Epithelial cell of esophagus (primary cell): ENCODE measurements around a stretch of chr12.

- RRBS: no CpG with 5 or more reads among the region's 7 CpGs
Observed at GRCh38 chr12:43858889-43859589, 23.2 kb downstream of the TMEM117 start.

DNA sequence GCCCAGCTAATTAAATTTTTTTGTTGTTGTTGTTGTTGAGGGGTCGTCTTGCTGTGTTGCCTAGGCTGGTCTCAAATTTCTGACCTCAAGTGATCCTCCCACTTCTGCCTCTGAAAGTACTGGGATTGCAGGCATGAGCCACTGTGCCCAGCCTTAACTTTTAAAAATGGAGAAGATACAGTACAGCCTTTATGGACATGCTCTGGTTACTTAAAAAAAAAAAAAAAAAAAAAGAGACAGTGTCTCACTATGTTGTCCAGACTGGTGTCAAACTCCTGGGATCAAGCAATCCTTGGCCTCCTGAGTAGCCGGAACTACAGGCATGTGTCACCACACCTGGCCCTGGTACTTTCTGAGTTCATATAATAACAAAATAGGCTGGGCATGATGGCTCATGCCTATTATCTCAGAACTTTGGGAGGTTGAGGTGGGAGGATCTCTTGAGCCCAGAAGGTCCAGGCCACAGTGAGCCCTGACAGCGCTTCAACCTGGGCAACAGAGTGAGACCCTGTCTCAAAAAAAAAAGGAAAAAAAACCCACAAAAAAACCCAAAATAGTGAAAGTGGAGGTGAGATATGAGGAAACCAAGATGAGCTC, 34.8 kb downstream of the ANO6 start:
- RRBS: no CpG with 5 or more reads among the region's 3 CpGs

DNA sequence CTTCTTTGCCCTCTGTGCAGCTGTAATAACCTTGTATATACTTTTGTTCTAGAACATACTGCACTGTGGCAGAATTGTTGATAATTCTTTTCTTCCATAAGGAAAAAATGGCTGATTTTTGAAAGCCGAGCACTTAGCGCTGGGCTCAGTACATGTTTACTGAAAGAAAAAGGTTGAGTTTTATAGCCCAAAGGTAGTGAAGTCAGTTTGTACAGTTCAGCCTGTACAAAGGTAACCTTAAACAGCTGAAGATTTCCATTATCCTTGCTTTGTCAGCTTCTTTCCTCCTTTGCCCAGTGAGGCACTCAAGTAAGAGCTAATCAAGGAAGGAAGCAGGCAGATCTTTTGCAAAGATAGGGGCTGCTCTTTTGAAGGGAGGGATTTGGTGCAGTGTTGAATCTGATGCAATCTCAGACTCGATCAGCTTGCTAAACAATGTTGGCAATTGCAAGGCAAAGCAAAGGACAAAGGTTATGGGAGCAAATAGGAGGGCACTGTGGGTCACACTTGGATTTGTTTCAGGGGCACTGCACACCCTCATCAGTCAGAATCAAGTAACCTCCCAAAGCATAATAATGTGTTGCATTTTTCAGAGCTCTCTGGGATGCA, 44.2 kb downstream of the ANO6 start:
- RRBS: no CpG with 5 or more reads among the region's 3 CpGs

GRCh38 chr12:45289956-45290706, 74.2 kb downstream of the ANO6 start:
- RRBS: no CpG with 5 or more reads among the region's 2 CpGs

GRCh38 chr12:45433249-45434515, 217.8 kb downstream of the ANO6 start:
- RRBS: no CpG with 5 or more reads among the region's 18 CpGs

DNA sequence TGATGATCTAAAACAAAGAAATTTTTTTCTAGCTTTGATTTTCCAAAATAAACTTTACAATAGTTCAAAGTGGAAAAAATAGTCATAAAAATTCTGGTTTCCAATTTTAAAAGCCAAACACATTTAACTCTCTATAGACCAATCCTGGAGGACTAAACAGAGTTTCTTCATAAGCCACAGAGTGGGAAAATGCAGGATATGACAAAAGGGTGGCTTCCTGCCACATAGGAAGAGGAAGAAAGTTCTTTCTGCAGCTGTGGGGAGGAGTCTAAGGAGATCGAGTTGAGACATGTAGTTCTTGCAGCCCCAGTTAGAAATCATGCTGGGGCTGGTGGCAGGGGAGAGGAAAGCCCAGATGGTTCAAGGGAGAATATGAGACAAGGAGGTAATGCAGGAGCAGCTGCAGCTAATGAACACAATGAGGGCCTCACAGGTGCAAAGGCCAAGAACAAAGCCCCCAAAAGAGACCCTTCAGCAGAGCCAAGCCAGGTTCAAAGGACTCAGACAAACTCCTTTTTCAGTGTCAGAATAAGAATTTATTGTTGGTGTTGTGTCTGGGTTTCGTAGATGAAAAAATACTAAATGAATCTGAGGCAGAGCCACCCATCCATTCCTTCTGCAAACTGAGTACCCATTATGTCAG, 84.9 kb upstream of the ARID2 start:
- RRBS: no CpG with 5 or more reads among the region's 2 CpGs

GRCh38 chr12:45727350-45728305, 1.9 kb upstream of the ARID2 start:
- RRBS: 2% methylated on average over 26 of the region's 51 CpGs

DNA sequence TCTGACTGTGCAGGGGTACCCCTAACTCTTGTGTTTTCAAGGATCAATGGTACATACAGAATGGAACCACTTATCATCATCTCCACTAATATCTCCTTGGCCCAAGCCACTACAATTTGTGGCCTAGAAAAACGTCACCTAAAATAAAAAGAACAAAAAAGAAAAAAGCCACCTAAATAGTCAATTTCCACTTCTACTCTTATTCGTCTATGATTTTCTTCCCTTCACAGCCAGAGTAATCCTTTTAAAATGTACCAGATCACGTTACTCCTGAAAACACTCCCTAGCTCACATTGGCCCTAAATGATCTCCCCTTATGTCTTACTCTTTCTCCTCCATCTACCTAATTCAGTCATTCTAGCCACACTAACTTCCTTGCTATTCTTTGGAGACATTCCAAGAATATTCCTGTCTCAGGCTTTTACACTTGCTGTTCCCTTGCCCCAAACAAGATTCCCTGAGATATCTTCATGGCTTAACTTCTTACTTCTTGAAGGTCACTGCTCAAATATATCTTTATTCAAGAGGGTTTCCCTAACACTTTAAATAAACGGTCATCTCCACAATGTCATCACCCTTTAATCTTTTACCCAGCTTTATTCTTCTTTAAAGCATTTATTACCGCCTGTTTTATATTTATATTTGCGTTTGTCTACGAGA, 48.0 kb downstream of the SCAF11 start:
- RRBS: no CpG with 5 or more reads among the region's 7 CpGs

DNA sequence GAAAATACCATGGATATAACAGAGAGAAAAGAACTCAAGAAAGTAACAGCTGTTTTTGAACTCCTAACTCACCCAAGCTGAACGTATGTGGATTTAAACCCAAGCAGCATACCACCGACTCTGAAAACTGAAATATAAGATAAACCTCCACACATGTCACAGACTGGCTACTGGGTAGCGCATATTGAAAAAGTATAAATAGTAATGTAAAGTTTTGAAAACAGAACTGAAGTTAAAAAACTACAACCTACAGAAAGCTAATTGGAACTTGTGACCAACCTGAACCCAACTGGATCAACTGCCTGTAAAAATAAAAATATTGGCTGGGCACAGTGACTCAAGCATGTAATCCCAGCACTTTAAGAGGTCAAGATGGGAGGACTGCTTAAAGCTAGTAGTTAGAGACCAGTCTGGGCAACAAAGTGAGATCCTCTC, 18.4 kb downstream of the SCAF11 start:
- RRBS: no CpG with 5 or more reads among the region's 3 CpGs

DNA sequence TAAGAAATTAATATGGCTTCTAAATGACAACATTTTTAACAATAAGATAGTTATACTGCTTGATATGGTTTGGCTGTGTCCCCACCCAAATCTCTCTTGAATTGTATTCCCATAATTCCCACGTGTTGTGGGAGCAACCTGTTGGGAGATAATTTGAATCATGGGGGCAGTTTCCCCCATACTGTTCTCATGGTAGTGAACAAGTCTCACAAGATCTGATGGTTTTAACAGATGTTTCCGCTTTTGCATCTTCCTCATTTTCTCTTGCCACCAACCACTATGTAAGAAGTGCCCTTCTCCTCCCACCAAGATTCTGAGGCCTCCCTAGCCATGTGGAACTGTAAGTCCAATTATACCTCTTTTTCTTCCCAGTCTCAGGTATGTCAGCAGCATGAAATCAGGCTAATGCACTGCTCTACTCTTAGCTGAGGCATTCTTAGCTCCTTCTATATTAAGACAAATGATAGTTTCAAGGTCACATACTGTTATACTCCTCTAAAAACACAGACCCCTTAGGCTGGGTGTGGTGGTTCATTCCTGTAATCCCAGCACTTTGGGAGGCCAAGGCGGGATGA, 3.7 kb downstream of the SCAF11 start:
- RRBS: no CpG with 5 or more reads among the region's 3 CpGs

GRCh38 chr12:46194199-46195031, 74.4 kb downstream of the SLC38A1 start:
- RRBS: no CpG with 5 or more reads among the region's 10 CpGs

DNA sequence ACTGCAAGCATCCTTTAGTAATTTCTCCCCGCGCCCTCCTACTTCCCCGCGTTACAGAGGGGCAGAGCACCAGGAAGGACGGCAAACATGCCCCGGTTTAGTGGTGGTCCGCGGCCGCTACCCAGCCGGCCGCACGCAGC, 1.1 kb downstream of the SLC38A1 start:
- RRBS: no CpG with 5 or more reads among the region's 12 CpGs

GRCh38 chr12:46363702-46364777, 8.5 kb downstream of the SLC38A2 start:
- RRBS: no CpG with 5 or more reads among the region's 11 CpGs

DNA sequence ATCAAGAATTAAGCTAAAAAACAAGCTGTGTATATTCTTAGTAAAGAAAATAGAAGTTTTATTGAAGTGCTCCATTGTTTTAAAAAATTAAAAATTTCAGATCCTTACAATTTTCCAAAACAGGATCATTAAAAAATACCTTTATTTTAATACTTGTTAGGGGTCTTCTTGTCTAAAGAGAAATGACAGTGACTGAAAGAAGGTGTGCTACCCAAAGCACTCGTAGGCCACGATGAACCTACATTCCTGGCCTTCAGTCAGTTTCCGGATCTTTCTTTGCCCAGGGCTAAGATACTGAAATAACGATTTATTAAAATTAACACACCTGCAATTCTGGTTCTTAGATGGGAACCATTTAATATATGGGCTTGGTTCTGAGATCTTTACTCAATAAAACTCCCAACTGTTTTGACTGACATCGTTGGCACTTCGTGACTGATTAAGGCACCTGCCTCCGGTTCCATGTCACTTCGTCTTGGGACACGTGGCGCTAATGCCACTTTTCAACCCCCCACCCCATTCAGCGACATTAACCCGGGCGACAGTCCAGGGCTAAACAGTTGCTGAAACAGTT, 9.6 kb upstream of the SLC38A2 start:
- RRBS: 54% methylated on average over 6 of the region's 13 CpGs

DNA sequence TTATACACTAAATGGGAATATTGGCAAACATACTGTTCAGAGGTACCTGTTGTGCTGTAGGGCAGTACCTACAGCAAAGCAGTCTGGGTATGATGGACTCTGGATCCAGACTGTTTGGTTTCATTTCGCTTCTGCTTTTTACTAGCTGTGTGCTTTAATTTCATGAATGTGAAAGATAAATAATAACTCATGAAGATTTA, 17.7 kb upstream of the SLC38A2 start:
- RRBS: no CpG with 5 or more reads among the region's 1 CpG

DNA sequence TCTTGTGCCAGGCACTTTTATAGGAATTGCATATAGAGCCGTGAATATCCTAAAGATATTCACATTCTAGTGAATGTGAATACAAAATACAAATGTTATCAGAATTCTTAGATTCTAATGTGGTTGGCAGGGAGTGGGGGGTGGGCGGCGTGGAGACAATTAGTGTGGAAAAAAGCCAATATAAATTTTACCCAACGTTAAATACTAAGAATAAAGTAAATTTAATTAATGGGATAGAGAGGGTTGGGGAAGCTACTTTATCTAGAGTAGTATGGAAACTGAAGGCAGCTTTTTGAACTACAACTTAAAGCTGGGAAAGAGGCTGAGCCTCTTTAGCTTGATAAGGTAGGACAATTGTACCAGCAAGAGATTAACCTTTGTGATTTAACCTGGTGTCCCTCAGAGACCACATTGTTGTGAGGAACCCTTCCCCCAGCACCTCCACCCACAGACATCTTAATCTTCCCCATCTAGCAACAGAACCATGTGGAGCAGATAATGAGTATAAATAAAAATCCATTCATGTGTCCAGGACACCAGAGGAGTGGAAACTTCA, 33.6 kb upstream of the SLC38A2 start:
- RRBS: no CpG with 5 or more reads among the region's 4 CpGs

GRCh38 chr12:46493132-46494320, 121.0 kb upstream of the SLC38A2 start:
- RRBS: no CpG with 5 or more reads among the region's 9 CpGs

DNA sequence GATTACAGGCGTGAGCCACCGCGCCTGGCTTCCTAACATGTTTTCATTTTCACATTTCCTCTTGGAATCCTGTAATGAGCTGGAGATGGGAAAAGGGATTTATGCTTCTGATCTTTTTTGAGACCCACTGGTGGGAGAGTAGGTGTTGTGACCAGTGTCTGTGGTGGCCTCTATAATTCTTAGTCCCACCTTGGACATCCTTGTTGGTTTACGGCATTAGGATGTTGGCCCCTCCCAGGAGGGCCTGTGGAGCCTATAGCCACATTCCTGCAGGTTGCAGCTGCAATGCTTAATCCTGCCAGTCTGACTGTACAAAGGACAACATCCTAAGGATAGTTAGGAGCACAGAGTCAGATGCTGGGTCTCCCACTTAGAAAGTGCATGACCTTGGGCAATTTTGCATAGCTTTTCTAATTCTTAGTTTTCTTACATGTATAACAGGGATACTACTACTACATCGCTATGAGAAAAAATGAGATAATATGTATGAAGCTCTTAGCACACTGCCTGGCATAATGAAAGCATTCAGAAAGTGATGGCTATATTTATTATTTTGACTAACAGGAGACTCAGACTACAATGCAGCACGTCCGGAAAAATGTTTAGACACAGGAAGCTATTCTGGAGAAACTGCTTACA, 150.9 kb upstream of the SLC38A2 start:
- RRBS: no CpG with 5 or more reads among the region's 7 CpGs

DNA sequence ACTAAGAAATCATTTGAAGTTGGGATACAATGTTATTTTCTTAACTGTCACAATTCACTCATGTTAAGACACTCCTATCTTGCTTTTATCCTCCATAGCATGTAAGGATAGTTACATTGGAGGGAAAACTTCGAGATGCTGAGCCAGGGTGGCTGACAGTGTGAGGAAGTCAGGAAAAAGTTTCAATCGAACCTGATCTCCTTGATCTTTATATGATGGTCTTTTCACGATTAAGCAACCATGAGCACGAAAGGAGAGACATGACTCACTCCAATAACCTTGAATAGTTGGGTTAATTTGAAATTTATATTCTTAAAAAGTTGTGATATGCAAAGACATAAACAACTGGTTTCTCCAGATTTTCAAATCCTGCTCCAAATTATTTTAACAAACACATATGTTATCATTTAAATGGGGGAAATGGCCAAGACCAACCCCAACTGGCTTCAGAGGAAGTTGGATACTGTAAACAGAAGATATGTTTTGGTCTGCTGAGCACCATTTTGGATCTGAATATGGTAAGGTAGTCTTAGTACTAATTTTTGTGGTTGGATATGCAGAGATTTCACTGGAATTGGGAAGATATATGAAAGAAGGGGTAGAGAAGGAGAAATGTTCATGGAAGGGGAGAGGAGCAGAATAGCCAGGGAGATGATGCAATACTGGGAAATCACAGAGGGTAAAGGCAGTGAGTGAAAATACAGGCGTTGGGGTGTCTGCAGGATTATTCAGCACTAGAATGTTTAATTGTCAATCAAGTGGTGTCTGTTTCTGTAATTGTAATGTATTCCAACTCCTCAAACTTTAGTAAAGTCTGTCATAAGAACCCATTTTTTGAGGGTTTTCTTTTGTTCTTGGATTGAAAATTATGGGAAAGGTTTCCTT, 185.2 kb upstream of the SLC38A2 start:
- RRBS: no CpG with 5 or more reads among the region's 5 CpGs

- RRBS: no CpG with 5 or more reads among the region's 3 CpGs
Observed at GRCh38 chr12:46617007-46617354, 208.8 kb downstream of the SLC38A4 start.